Kidney (tissue), 2 donors: ENCODE measurements around a stretch of chr16.

DNA sequence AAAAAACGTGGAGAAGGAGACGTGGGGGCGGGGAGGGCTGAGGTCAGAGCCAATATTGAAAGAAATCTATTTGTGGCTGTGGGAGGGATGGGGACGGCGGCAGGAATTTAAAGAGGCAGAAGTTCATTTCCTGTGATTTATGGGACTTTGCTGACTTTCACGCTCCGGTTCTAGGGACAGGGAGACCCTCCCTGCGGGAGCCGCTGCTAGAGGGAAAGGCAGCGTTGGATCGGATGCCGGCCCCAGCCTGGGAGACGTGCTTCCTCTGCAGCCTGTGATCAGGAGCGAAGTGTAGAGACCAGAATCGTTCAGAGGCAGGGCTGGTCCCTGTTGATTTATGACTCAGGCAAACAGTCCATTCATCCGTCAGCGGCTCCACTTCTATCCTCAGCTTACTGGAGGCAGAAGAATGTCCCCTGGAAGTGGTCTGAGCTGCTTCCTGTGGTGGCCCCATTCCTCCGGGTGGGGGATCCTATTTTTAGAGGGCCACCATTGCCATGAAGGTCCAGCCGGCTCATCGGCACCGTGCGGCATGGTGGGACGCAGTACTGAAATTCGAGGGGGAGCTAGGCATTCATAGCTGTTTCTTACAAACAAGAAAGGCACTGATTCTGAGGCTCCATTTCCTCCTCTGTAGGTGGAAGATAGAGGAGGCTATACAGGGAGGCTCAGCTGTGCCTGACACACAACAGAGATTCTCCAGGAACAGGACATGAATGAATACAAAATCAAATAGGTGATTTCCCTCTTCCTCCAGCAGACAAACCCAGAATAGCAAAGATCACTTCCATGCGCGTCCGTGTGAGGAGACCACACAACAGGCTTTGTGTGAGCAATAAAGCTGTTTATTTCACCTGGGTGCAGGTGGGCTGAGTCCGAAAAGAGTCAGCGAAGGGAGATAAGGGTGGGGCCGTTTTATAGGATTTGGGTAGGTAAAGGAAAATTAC lies 163.2 kb downstream of the FOXL1 start:
- PRO-cap: bidirectional peak, plus-strand start at position 526 of the sequence, minus-strand start at position 279 of the sequence
- RRBS: 3% methylated on average over 6 of the region's 30 CpGs

DNA sequence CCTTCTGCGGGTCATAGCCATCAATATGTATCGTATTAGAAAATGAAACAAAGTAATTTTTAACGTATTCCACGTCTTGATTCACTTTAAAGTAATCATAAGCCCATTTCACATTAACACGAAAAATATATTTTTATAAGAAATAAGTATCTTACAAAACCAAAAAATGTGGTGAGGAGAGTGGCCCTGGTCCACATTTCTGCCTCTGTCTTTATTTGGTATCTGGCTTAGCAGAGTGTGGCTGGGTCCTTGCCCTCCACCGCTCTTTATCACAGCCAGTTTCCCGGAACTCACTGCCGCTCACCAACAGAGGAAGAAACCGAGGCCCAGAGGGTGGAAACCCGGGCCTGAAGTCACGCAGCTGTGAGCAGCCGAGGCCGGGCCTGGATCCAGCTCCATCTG lies 176.9 kb downstream of the FOXL1 start:
- PRO-cap: unidirectional peak, minus-strand start at position 268 of the sequence
- RRBS: 43% methylated on average over 4 of the region's 13 CpGs

- PRO-cap: no peak
- RRBS: 28% methylated on average over 8 of the region's 23 CpGs
Measured at GRCh38 chr16:86761462-86762275, 183.3 kb downstream of the FOXL1 start.

- PRO-cap: no peak
- RRBS: 85% methylated on average over 1 of the region's 35 CpGs
Measured at GRCh38 chr16:87057131-87058062, 259.8 kb downstream of the C16orf95 start.

DNA sequence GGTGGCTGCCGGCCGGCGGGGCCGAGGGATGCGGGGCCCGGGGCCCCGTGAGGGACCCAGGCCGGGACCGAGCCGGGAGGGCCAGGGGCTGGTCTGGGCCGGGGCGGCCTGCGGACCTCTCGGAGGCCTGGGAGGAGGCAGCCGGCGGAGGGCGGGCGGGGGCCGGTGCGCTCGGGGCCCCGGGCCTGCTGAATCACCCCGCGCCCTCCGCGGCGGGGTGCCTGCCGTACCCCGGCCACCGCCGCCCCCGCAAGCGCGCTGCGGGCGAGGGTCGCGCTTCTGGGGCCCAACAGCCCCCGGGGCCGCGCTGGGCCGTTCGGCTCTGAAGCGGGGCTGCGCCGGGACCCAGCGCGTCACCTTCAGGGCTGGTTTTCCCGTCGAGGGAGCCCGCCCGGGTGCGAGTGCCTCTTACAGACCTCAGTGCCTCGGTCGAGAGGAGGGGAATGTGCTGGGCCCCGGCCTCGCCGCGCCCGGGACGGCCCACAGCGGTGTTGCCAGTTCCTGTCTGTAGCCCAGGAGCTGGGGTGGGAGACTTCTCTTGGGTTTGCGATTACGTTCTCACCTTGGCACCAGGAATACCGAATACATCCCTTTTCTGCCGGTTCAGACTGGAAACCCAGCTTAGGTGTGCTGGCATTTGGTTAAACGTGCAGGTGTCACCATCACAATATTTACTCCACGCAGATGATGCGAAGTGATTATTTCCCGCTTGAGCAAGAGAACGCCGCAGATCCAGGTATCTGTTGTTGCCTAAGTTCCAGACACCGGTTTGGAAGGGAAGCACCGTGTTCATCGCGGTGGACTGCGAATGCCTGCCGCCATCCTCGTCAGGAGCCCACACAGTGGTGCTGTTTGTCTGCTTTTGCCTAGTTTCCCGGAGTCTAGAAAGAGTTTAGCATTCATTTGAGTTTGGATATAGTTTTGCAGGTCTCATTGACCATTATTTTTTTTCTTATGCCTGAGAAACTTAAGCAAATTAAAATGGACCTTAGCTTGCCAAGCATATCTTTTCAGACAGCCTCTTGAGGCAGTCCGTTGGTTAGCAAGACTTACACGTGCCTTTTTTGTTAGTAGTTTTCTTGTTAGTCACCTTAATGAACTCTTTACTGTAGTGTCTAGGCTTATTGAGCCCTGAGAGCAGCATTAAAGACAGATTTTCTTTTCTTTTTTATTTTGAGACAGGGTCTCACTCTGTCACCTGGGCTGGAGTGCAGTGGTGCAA lies 859 bp downstream of the MAP1LC3B start:
- PRO-cap: unidirectional peak, minus-strand start at position 507 of the sequence
- RRBS: 2% methylated on average over 50 of the region's 82 CpGs

DNA sequence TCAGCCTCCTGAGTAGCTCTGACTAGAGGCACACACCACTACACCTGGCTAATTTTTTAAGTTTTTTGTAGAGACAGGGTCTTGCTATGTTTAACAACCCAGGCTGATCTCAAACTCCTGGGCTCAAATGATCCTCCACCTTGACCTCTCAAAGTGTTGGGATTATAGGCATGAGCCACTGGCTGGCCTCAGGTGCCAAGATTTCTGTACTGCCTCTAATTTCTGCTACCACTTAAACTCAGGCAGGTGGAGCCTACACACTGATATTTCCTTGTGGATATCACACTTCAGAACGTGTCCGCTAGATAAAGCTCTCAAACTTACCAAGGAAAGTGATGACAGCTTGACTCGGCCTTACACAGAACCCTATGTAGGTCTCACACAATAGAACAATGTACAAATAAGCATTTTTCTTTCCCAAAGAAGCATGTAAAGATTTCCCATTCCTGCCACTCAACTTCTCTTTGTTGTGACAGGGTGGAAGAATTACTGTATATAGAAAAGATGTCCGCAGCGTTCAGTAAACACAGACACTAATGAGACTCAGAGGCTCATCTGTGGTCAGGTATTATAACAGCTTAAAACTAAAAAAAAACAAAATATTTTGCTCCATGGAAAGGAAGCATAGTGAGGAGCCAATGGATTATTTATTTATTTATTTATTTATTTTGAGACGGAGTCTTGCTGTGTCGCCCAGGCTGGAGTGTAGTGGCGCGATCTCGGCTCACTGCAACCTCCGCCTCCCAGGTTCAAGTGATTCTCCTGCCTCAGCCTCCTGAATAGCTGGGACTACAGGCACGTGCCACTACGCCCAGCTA lies 7.2 kb downstream of the MAP1LC3B start:
- PRO-cap: no peak
- RRBS: no CpG with 5 or more reads among the region's 13 CpGs

- PRO-cap: no peak
- RRBS: no CpG with 5 or more reads among the region's 24 CpGs
Measured at GRCh38 chr16:87457678-87458480, 34.9 kb downstream of the ZCCHC14 start.

DNA sequence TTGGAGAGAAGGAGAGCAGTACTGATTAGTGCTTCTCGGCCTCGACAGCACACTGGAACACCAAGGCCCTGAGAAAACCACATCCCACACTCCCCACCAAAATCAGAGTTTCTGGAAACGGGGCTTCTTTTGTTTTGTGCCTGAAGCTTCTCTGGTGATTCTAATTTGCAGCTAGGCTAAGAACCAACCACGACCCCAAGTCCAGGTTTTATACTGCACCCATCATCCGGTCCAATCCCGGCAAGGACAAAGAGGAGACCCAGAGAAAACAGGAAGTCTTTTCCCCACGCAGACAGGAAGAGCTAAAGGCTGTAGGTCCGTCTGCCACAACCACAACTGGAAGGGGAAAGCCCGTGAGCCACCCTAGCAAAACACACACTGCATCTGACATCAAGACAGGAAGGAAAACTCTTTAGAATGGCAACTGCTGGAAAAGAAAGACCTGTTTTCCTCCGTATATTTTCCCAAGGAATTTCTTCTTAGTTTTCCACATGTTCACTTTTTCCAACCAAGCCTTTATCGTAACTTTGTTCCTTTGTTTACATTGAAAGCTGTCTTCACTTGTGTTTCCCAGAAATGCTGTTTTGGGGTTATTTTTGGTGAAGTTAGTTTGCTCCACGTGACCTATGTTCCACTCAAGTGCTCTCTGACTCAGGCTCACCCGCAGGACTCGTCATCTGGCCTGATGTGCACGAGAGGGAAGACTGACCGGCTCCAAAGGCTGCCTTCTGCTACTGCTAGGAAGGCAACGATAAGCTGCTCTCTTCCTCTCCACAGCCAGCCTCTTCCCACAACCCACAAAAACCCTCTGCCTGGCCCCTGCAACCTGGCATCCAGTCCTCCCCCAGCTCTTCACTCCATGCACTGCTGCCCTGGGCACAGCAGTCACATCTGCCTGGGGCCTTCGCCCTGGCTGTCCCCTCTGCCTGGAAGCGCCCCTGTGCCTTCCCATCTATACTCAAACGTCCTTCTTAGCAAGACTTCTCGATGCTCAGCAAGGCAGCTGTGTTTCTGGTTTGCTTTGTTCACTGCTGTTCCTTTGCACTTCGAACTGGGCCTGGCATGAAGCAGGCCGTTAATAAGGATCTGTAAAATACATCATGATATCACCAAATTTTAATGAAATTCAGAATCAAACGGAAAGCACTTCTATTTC lies 28.2 kb downstream of the ZCCHC14 start:
- PRO-cap: bidirectional peak, plus-strand start at position 717 of the sequence, minus-strand start at position 578 of the sequence
- RRBS: no CpG with 5 or more reads among the region's 24 CpGs

DNA sequence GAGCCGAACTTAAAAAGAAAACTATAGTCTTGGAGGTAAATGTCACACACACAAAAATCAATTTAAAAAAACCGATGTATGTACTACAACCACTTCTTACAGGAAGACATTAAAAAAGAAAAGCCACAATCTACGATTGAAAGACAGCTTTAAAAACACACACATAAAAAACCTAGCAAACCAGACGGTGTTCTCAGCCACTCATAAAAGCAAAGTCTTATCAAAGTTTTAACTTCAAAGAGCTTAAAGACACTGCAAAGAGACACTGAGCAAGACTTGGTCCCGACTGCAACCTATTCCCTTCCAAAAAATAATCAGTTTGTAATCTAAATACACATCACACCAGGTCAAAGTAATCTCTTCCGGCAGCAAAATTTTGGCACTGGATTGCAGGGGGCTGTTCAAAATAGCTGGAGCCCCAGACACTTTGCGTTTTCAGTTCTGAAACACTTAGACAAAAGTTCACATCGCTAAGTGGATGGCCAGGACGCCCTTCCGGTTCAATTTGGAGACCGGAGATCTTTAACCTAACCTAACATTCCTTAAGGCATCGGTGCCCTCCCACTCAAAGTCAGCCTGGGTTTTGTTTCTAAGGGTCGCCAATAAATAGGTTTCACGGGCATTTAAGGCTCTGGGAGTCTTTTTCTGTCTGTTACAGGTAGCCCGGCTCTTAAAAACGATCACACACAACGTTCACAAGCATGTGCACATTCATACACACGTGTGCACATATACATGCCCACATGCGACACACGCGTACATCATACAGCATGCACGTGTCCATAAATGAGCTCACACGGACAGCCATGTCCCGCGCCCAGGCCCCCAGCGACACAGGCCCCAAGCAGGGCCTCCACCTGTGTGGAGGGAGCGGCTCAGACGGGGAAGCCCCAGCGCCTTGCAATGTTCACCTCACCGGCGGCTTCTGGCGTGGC lies 2.5 kb downstream of the ZCCHC14 start:
- PRO-cap: no peak
- RRBS: no CpG with 5 or more reads among the region's 32 CpGs

DNA sequence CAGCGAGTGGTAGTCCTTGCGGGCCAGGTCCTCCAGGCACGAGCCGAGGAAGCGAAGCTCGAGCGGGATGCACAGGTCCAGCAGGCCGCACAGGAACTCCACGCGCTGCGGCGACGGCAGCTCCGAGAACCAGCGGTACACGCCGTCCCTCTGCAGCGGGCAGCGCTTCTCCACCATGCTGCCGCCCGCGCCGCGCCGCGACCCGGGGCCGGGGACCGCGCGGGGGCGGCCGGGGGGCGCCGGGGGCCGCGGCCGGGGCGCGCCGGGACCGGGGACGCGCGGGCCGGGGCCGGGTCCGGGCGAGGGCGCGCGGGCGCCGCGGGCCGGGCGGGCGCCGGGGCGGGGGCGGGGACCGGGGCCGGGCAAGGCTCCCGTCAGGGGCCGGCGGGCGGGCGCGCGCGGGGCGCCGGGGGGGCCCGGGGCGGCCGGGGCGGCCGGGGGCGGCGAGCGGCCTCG lies 734 bp downstream of the ZCCHC14 start:
- PRO-cap: no peak
- RRBS: under 1% methylated on average over 5 of the region's 82 CpGs

GRCh38 chr16:87570830-87571808 lies 31.2 kb upstream of the JPH3 start:
- PRO-cap: no peak
- RRBS: 20% methylated on average over 1 of the region's 25 CpGs

- PRO-cap: no peak
- RRBS: 3% methylated on average over 27 of the region's 49 CpGs
Measured at GRCh38 chr16:87601766-87602353, 448 bp upstream of the JPH3 start.

DNA sequence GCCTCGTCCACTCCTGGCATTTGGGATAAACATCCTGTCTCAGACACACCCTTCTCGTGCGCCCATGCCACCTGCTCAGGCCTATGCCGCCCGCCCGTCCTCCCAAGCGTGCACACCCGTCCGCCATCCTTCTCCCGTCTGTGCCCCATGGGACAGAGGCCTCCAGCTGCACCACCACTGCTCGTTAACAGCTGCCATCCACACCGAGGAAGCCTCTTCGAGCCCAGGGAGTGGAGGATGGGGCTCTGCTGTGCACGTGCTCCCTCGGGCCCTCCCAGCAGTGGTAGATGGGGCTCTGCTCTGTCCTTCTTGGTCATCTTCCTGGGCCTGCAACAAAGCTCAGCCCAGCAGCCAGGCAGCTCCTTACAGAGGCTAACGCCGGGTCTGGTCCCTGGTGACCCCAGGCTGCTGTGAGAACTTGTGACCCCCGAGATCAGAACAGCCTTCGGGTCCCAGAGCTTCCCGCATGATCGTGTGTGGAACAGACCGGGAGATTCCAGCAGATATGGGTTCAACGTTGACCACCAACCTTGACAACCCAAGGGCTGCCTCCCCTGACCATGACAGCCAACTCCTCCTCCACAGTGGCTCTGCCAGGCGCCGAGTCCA lies 64.0 kb downstream of the KLHDC4 start:
- PRO-cap: no peak
- RRBS: 89% methylated on average over 4 of the region's 25 CpGs

DNA sequence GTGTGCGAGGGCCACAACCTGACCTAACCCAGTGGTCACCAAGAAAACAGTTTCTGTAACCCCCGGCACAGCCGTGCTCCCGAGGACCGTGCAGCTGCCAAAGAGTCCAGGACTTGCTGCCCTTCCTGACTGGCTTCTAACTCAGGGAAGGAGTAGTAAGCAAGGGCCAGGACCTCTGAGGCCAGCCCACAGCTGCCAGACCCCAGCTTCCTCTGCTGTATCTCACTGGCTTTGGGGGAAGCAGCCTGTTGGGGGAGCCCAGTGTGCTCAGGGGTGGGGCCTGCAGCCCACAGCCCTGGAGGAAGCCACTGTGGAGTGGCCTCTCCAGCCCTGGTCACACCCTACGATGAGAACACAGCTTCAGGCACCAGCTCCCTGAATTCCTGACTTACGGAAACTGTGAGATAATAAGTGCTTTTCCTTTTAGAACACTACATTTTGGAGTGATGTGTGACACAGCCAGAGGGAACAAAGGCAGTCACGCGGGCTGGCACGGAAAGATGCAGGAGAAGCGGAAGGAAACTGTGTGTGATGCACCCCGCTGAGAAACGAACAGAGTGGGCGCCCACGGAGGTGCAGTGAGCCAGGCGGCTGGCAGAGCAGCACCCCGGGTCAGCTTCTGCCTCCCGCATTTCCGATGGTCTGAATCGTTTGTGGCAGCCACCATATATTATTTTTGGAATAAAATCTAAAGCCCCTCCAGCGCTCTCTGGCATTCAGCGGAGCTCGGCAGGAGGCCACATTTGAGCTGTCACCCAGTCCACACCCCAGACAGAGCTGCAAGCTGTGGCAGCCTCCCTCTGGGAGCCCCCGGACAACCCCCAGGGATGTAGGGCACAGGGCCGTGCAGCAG lies 32.1 kb downstream of the SLC7A5 start:
- PRO-cap: no peak
- RRBS: 88% methylated on average over 2 of the region's 25 CpGs

GRCh38 chr16:87895656-87896044 lies 26.3 kb upstream of the SLC7A5 start:
- PRO-cap: no peak
- RRBS: no CpG with 5 or more reads among the region's 10 CpGs

- PRO-cap: no peak
- RRBS: no CpG with 5 or more reads among the region's 22 CpGs
Measured at GRCh38 chr16:87932318-87933174, 3.8 kb downstream of the CA5A start.

GRCh38 chr16:87982783-87983266 lies 31.6 kb downstream of the BANP start:
- PRO-cap: unidirectional peak, minus-strand start at chr16:87982982
- RRBS: no CpG with 5 or more reads among the region's 15 CpGs

DNA sequence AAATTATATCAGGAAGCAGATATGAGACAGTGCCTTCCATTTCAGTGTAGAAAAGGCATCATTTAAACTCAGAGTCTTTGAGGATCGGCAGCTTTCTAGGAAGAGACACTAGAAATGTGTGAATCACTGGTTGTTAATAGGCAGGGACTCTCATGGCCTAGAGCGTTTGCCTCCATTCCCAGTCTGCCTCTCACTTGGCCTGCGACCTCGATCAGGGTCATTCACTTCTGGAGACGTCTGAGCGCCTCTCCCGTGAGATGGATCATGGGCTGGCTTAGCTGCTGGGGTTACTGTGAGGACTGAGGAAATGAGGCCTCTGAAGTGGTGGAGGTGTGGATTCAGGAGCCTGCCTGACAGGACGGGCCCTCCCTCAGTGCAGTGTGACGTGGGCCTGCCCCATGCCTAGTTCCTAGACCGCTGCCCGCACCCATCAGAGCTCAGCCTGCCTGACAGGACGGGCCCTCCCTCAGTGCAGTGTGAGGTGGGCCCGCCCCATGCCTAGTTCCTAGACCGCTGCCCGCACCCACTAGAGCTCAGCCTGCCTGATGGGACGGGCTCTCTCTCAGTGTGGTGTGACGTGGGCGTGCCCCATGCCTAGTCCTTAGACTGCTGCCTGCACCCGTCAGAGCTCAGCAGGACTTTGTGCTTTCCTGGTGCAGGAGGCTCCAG lies 61.9 kb downstream of the BANP start:
- PRO-cap: no peak
- RRBS: no CpG with 5 or more reads among the region's 19 CpGs

GRCh38 chr16:88048069-88048715 lies 97.0 kb downstream of the BANP start:
- PRO-cap: no peak
- RRBS: no CpG with 5 or more reads among the region's 24 CpGs

DNA sequence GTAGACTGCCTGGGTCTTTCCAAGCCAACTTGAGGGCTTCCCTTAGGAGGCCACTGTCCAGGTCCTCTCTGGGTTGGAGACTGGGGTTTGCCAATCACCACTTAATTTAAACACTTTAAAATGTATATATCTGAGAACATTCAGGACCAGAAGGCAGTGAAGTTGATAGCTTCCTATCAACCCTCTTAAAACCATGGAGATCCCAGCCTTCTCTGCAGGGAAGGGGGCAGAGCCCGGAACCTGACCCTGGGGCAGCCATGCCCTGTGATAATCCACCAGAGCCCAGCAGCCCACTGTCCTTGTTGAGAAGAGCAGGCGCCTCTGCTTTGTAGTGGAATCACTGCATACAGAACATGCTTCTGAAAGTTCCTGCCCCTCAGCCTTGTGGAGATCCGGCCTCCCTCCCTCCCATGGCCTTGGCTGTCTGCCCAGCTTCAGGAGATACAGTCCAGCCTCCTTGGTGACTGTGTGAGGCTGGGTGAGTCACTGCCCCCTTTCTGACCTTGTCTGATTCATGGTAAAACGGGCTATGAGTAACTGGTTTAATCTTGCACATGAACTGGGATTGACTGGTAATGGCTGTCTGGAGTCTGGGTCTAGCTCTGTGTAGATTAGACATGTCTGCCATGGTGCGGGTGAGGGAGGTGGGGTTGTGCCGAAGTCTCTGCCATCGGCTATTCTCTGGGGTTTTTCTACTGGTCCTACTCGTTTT lies 144.1 kb upstream of the ZNF469 start:
- PRO-cap: no peak
- RRBS: no CpG with 5 or more reads among the region's 8 CpGs